Transverse colon (tissue), 4 donors: ENCODE data around the genes NDUFB7 and CCDC105.

DNA sequence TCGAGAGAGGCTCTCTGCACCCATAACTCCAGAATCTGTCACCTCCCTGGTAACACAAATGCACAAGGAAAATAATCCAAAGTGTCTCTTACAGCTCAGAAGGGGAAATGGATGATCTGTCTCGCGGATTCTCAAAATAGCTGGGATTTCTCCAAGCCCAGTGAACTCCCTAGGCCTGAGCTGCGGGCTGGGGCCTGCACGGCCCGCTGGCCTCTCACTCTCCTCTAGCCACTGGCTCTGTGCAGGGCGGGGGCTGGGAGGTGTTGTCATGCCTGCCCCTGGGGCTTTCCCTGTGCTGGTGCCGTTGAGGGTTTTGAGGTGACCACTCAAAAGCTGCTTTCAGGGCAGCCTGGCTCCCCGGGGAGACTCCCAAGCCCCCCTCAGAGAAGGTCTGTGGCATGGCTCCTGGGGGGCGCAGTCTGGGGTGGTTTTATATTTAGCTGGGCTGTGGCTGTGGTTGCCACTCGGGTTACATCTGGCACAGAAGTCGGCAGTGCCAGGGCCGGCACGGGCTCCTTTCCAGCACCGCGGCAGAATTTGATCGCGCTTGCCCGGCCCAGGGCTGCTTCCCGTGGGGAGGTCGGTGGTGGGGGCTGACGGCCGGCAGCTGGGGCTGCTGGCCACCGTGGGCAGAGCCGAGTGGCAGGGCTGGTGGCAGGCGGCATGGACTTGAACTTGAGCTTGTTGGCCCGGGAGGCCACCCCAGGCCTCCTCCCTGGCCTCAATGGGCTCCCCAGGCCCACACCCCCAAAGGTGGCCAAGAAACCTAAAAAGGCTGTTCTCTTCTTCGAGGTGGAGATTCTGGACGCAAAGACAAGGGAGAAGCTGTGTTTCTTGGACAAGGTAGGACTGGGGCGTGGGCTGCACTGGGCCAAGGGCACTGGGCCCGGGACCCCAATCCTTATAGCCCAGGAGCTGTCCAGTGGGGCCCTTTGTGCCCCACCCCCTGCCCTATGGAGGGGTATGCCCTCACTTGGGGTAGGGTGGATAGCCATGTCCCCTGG is 9.8 kb downstream of the NDUFB7 start:
- PRO-cap, result no peak
- RAMPAGE, long total RNA, 4 experiments, result no peak in any of the 4 experiments

DNA sequence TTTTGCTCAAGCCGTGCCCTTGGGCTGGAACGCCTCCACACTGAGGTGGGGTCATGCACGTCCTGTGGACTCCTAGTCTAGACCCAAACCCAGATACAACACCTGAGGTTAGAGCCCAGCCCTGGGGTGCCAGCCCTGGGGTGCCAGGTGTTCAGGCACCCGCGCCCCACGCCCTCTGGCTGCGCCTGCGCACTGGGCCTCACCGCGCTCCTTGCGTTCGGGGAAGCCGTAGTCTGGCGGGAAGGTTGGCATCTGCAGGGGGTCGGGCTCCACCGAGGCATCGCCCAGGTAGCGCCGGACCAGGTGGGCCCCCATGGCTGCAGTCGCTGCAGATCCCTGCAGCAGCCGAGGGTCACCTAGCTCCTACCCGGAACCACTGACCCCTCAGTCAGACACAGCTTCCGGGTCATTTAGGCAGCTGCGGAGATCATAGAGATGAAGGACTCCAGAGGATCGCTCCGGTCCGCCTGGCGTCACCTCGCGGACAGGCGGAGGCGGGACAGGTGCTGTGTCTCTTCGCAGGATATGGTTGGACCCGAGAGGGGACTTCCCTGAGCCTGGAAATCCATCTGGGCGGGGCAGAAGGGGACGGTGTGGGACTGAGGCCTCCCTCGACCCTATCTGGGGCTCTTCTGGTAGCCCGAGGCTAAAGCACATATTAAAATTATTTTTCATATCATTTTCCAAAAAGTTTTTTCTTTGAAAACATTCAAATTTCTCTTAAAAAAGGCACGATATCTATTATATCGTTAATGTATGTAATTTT is at the start of gene NDUFB7:
NDUFB7 (minus strand) TSS at position 381 of the 766 bp plus-strand sequence.
- PRO-cap, result unidirectional peak, minus-strand start at position 177 of the sequence; unidirectional peak, minus-strand start at position 386 of the sequence; unidirectional peak, minus-strand start at position 490 of the sequence
- RAMPAGE, long total RNA, 4 experiments, result start-site peak on the minus strand in 4 of 4 experiments, centred at positions 364 to 369 of the sequence, 559 to 3,821 reads per replicate

GRCh38 chr19:14731878-14732224 is 42.0 kb downstream of the ZNF333 start:
- PRO-cap, result no peak
- RAMPAGE, long total RNA, 4 experiments, result no peak in any of the 4 experiments

DNA sequence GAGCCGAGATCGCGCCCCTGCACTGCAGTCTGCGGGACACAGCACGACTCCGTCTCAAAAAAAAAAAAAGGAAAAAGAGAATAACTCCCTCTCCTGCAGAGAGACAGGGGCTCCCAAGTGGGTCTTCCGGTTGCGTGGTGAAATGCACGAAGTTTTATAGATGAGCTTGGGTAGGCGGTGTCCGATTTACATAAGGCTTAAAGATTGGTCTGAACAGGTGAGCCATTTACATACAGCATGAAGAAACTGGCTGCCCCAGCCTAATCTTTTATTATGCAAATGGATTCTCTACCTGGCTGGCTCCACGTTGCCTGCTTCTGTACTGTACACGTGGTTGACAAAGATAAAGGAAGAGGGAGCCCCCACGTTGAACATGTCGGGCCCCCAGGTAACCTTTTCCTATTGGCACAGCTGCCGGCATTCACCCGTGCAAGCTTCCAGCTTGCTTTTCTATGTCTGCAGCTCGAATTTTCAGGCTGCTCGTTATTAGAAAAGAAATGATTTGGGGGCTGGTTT is 19.5 kb downstream of the ADGRE2 start:
- PRO-cap, result no peak
- RAMPAGE, long total RNA, 4 experiments, result no peak in any of the 4 experiments

- PRO-cap, result bidirectional peak, plus-strand start at chr19:14785401, minus-strand start at chr19:14785315
- RAMPAGE, long total RNA, 4 experiments, result no peak in any of the 4 experiments
Measured at GRCh38 chr19:14785061-14785673, 6.8 kb upstream of the ADGRE2 start.

DNA sequence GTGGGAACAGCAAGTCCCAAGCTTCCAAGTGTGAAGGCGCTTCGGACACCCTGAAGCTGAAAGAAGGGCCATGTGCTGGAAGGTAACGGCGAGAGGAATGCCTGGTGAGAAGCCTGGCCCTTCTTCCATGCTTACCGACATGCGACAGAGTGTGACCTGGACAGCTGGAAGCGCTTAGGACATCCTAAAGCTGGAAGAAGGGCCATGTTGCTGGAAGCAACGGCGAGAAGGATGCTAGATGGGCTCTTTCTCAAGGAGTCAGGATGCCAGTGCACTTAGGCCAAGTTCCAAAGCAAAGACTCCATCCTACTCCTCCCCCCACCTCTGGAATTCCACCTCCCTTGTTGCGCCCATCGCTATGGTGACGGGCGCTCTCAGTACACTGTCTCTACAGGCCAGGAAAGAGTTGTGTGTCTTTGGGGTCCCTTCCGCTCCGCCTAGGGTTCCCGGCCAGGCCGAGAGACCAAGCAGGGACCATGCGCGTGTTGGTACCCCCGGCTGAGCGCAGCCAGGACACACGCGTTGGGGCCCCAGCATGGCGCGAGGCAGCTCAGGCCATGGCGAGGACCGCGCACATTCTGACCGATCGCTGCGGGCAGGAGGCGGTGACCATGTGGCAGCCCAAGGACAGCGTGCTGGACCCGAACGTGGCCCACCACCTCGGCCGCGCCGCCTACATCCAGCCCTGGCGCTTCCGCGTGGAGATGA is at the start of gene CCDC105:
CCDC105 (plus strand) TSS at position 377 of the 708 bp plus-strand sequence.
- PRO-cap, result no peak
- RAMPAGE, long total RNA, 4 experiments, result no peak in any of the 4 experiments

- PRO-cap, result no peak
- RAMPAGE, long total RNA, 4 experiments, result start-site peak on the plus strand in 1 of 4 experiments, at chr19:15113617-15113749 at its widest, 6 reads per replicate
Measured at GRCh38 chr19:15113507-15114613, 6.7 kb downstream of the SYDE1 start.

- PRO-cap, result no peak
- RAMPAGE, long total RNA, 4 experiments, result no peak in any of the 4 experiments
Measured at GRCh38 chr19:15247501-15248555, 15.6 kb upstream of the EPHX3 start.

GRCh38 chr19:15256943-15257452 is 24.8 kb upstream of the EPHX3 start:
- PRO-cap, result no peak
- RAMPAGE, long total RNA, 4 experiments, result start-site peak on the minus strand in 2 of 4 experiments, at chr19:15257005-15257284 at its widest, 22 to 83 reads per replicate

DNA sequence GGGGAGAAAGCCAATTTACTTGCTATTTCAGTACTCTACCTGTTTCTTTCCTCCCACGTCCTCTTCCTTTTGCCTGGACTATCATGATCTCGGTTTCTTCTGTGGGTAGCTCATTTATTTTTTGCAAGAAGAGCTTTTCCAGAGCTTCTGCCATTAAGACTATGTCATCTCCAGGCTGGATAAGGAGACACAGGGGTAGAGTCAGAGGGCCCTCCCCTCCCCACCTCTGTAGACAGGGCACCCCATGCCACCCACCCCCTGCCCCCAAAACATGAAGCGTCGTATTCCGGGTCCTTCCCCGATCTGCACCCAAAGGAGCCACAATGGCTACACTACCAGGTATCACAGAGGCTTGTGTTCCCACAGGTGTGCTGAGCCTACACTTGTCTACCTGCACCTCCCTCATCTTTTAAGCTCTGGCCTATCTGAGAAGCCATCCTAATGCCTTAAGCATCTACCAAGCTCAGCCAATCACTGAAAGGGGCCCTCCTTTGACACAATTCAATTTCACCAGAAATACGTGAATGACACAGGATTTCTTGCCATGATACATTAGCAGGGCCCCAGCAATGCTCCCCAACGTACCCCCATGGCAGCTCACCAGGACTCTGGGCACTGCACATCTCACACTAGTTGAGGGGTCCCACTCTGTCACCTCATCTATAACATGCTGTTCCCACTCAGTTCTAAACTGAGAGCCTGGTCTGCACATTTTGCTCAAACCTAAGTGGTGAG is 35.3 kb upstream of the EPHX3 start:
- PRO-cap, result no peak
- RAMPAGE, long total RNA, 4 experiments, result start-site peak on the minus strand in 1 of 4 experiments, centred at position 171 of the sequence, 14 reads per replicate

GRCh38 chr19:15272729-15273355 is 40.6 kb upstream of the EPHX3 start:
- PRO-cap, result no peak
- RAMPAGE, long total RNA, 4 experiments, result no peak in any of the 4 experiments

DNA sequence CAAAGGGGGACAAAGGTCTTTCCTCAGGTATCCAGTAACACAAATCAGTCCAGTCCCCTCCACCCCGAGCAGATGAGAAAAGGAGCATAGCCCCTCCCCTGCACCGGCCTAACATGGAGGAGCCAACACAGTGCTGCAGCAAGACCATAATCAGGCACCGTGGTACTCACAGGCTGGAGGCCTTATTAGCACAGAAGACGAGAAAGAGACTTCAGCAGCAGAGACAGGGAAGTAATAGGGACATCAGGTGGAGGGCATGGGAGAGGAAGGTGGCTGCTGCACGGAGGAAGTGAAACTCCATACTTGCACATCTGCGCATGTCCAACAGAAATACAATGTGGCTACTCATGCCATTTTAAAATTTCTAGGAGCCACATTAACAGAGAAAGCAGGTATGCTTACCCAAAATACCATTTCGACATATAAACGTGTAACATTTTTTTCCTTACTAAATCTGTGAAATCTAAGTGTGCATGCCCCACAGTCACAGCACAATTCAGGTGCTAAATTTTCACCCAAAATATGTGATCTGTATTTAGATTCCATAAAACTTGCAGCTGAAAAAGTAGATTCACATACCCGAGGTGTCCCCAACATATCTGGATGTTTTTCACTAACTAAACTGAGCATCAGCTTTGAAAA is 46.1 kb downstream of the BRD4 start:
- PRO-cap, result no peak
- RAMPAGE, long total RNA, 4 experiments, result no peak in any of the 4 experiments

GRCh38 chr19:15377915-15378385 is 1.6 kb downstream of the AKAP8 start:
- PRO-cap, result no peak
- RAMPAGE, long total RNA, 4 experiments, result no peak in any of the 4 experiments

DNA sequence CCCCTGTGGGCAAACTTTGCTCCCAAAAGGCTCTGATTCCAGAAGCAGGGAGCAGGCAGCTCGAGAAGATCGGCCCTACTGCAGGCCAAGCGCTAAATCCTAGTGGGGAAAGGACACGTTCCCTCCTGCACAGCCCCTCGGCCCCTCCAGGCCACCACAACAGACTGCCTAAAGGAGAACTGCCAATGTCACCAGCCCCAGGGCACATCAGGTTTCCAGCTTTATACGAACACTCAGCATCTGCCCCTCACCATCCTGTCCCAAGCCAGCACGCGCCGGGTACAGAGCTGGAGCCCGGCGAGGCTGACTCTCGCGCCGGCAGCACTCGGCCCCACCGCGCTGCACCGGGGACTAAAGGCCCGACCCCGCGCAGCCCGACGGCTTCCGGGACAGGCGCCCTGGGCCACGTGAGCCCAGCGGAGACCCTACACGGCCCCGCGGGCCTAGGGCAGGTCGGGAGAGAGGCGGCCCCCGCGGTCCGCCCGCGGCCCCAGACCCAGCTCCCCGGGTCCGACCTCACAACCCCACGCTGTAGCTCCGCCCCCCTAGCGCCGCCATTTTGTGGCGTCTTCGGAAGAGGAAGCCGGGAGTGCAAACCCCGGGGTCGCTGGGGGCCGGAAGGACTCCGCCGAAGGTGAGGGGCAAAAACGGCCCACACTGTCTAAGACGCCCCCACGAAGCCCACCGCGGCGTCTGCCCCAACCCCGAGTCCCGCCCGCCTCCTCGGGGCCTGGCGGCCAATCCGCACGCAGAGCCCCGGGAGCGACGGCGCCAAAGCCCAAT is 621 bp downstream of the AKAP8 start:
- PRO-cap, result bidirectional peak, plus-strand start at position 607 of the sequence, minus-strand start at position 515 of the sequence; unidirectional peak, minus-strand start at position 725 of the sequence
- RAMPAGE, long total RNA, 4 experiments, result no peak in any of the 4 experiments

- PRO-cap, result no peak
- RAMPAGE, long total RNA, 4 experiments, result no peak in any of the 4 experiments
Measured at GRCh38 chr19:15401868-15402783, 16.7 kb downstream of the AKAP8L start.

- PRO-cap, result no peak
- RAMPAGE, long total RNA, 4 experiments, result no peak in any of the 4 experiments
Measured at GRCh38 chr19:15424548-15424816, 5.7 kb upstream of the AKAP8L start.

DNA sequence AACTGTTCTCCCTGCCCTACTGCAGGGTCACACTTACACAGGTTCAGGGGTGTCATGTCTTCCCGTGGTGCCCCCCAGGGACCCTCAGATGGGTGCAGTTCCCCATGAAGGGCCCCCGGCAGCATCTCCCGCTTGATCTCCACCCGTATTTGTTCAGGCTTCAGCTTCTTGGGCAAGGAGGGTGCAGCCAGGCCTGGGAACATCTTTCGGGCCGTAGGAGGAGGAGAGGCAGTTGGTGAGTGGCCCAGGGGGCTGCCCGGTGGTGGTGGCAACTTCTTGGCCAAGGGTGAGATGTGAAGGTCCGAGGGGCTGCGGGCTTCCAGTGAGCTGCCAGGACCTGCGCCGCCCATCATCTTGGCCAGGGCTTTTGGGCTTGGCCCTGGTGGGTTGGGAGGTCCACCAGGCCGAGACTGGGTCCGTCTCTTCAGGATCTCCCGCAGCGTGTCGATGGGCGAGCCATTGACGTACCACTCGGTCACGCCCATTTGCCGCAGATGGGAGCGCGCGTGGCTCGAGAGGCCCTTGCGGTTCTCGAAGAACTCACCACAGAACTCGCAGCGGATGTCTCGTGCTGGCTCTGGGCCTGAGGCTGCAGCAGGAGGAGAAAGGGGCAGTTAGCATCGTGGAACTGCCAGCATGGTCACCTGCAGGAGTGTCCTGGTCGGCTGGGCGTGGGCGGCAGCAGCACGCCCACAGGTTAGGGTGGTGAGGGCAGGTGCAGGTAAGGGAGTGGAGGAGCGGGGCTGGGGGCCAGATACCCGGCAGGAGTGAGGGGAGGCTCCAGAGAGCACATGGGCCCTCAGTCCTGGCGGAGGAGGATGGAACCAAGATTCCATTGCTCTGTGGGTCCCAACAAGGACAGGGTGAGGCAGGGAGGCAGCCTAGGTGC is 8.4 kb upstream of the AKAP8L start:
- PRO-cap, result no peak
- RAMPAGE, long total RNA, 4 experiments, result no peak in any of the 4 experiments

GRCh38 chr19:15430978-15431249 is 12.1 kb upstream of the AKAP8L start:
- PRO-cap, result no peak
- RAMPAGE, long total RNA, 4 experiments, result start-site peak on the minus strand in 2 of 4 experiments, at chr19:15430920-15431150 at its widest, 6 to 13 reads per replicate

- PRO-cap, result no peak
- RAMPAGE, long total RNA, 4 experiments, result no peak in any of the 4 experiments
Measured at GRCh38 chr19:15505873-15506484, 2.3 kb upstream of the CYP4F22 start.

DNA sequence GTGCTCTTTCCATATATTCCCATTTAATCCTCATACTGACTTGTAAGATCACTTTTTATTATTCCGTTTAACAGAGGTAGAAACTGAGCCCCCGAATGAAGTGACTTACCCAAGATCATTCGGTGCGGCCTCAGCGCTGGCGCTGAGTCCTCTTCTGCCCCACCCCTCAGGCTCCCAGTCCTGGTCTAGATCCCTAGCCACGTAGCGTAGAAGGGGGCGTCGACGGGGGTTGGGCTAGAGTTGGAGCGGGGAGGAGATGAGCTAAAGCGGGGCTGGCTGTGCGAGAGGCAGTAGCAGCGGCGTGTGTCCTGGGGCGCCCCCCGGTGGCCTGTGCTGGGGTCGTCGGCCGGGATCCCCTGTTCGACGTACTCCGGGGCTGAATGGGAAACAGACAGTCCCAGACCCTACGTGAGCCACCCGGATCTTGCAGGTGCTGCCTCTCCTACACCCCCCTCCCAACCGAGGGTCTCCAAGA is 47.4 kb downstream of the CYP4F22 start:
- PRO-cap, result bidirectional peak, plus-strand start at position 264 of the sequence, minus-strand start at position 156 of the sequence
- RAMPAGE, long total RNA, 4 experiments, result no peak in any of the 4 experiments